Epithelial cell of proximal tubule (primary cell): ENCODE data around the gene IFNGR1.

DNA sequence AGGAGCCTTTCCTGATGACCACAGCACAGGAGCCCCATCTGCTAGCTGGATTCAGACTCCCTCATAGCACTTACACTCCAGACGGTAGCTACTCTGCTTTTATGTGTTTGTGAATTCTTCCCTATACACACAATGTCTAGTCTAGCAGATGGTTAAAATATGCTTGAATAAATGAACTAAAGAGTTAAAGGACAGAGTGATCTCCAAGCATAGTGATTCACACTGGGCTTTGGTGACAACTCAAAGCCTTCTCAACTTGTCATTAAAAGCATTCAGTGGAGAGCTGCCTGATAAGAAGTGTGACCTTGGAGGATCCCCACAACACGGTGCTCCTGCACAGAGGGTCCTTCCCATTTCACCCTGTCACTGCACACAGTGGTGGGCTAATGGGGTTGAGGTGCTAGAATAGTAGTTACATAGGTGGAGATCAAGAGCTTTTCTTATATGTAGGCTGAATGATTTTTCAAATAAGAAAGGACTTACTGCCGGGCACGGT, 112.5 kb upstream of the BCLAF1 start:
- RAMPAGE, long total RNA, result no peak
- RRBS, result no CpG with 5 or more reads among the region's 4 CpGs

- RAMPAGE, long total RNA, result no peak
- RRBS, result no CpG with 5 or more reads among the region's 4 CpGs
These were observed 36.7 kb downstream of the MAP7 start for GRCh38 chr6:136513544-136513874.

DNA sequence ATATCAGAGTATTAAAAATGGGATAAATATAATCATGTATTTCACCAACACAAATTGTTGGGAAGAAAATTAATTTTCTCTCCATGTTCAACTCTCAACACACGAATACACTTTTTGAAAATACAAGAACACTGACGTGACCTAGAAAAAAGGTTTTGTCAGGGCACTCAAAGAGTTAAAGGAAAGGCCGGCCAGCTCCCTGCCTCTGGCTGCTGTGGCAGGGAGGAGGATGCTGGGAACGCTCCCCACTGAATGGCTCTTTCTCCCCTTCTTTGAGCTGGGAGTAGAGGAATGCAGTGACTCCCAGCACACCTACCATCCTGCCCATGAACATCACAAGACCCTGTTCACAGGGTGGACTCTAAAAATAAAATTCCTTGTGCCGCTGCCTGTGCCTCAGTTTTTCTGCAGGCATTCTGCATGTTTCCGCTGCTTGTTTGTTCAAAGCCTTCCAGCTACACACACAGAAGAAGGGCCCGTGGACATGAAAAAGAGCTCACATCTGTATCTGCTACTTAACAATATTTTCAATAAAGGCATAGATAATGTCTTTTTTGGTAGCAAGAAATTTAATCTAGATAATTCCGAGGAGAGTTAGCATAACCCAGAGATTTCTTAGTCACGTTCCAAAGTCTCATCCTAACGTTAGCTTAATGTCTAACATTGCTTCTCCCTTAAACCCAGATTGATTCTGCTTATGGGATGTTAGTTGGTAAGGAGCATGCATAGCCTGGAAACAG, 46.8 kb downstream of the MAP3K5 start:
- RAMPAGE, long total RNA, result no peak
- RRBS, result no CpG with 5 or more reads among the region's 10 CpGs

GRCh38 chr6:137041867-137042740, 2.7 kb downstream of the IL20RA start:
- RAMPAGE, long total RNA, result no peak
- RRBS, result no CpG with 5 or more reads among the region's 7 CpGs

- RAMPAGE, long total RNA, result no peak
These were observed 3.1 kb downstream of the IFNGR1 start for GRCh38 chr6:137216086-137216398.

DNA sequence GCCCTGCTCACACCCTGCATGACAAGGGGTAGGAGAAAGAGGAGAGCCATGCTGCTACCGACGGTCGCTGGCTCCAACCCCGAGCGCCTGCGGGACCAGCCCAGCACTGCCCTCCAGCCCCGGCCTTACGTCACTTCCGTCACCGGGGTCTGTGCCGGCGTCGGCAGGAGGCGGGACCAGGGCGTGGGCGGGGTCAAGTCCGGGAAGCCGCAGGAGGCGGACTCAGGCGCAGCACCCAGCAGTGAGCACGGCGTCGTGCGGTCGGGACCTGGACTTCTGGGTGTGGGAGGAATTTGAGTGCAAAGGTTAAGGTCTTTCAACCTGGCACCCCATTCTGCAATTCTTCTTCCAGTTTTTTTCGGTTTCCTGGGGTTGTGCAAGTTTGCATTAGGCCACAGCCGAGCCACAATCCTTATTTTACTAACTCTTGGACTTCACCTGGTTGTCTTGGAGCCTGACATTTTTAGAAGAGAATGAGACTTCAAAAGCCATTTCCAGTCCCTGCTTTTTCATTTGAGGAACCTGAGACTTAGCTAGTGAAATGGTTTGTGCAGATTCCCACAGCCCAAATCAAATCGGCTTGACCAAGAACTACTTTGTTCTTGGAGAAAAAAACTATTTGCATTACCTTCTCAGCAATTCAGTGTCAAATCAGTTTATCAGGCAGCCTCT, at the start of gene IFNGR1:
TSS of gene IFNGR1 (minus strand) at position 108 of the 672 bp plus-strand sequence.
- RAMPAGE, long total RNA, result start-site peak on the minus strand centred at position 98 of the sequence, 58 bp wide, 96 and 100 reads in 2 replicates
- RRBS, result 2% methylated on average over 7 of the region's 28 CpGs

- RAMPAGE, long total RNA, result no peak
- RRBS, result no CpG with 5 or more reads among the region's 5 CpGs
These were observed 11.4 kb upstream of the IFNGR1 start for GRCh38 chr6:137230589-137231025.

- RAMPAGE, long total RNA, result no peak
- RRBS, result no CpG with 5 or more reads among the region's 8 CpGs
These were observed 134.7 kb upstream of the IFNGR1 start for GRCh38 chr6:137353749-137354490.

DNA sequence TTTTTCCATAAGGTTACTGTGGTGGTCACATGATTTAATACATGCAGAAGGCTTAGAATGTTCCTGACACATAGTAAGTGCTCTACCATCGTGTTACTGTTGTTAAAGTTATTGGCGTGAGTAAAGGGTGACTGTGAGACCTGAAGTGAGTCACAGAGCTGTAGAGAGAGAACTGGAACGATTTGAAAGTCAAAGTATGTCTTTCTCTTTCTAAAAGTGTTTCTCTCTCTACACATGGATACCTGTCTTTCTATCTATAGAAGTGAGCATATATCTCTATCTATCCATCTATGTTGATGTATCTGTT, 153.9 kb upstream of the OLIG3 start:
- RAMPAGE, long total RNA, result no peak
- RRBS, result no CpG with 5 or more reads among the region's 3 CpGs

- RAMPAGE, long total RNA, result no peak
- RRBS, result no CpG with 5 or more reads among the region's 2 CpGs
These were observed 74.4 kb upstream of the TNFAIP3 start for GRCh38 chr6:137792686-137792992.

DNA sequence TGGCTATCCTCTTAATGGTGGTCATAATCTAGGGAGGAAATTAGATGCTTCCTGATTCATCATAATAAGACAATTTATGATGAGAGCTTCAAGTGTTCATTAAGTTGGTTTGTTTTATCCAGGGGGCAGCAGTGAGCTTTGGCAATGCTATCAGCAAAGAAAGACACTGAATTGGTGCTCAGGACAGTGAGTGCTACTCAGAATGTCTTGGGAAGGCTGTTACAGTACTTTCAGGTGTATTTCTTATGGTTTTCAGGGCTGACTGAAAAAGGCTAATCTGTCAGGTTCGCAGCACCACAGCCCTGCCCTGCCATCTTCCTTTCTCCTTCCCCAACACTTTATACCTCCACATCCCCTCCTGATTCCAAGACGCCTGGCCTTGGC, 67.1 kb upstream of the TNFAIP3 start:
- RAMPAGE, long total RNA, result no peak
- RRBS, result no CpG with 5 or more reads among the region's 2 CpGs

DNA sequence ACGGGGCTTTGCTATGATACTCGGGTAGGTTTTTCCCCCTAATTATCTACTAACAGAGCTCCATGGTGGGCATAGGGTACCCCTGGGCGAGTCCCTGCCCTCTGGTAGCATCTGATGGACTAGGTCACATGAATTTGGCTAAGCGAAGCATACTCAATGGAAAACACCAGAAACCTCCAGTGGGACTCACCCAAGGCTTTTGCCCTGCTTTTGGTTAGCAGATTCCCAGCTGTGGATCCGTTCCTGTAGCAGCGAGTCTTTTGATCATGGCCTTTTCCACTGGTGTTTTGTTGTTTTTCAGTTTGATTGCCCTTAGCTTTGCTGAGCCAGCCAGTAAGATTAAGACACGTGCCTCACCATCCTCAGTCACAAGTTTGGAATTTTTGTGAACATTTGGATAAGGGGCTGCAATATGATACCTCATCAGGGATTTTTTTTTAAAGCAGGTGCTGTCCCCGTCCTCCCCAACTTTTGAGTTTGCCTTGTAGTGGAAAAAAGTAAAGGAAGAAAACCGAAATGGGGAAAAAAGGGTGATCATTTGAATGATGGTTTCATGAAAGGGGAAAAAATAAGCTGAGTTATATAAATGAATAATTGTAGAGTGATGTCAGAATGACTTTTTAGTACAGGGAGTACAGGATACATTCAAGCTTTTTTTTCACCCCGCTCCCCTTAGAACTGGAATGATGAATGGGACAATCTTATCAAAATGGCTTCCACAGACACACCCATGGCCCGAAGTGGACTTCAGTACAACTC, 8.1 kb downstream of the TNFAIP3 start:
- RAMPAGE, long total RNA, result no peak
- RRBS, result no CpG with 5 or more reads among the region's 11 CpGs

DNA sequence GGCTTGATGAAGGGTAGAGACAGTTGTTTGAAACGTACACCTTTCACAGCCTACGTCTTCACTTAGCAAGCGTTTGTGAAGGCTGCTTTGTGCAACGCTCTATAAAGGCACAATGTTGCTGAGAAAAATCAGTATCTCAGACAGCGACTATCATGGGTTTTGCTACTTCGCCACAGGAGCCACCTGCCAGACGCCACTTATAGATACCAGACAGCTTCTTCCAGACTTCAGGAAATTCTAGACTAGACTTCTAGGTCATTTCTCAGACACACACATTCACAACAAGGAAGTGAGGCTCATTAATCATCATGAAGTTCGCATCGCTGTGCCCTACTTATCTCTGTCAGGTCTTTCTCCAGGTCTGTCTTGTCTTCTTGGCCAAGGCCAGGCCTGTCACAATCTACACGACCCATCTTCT, 115.3 kb downstream of the TNFAIP3 start:
- RAMPAGE, long total RNA, result no peak
- RRBS, result no CpG with 5 or more reads among the region's 10 CpGs

DNA sequence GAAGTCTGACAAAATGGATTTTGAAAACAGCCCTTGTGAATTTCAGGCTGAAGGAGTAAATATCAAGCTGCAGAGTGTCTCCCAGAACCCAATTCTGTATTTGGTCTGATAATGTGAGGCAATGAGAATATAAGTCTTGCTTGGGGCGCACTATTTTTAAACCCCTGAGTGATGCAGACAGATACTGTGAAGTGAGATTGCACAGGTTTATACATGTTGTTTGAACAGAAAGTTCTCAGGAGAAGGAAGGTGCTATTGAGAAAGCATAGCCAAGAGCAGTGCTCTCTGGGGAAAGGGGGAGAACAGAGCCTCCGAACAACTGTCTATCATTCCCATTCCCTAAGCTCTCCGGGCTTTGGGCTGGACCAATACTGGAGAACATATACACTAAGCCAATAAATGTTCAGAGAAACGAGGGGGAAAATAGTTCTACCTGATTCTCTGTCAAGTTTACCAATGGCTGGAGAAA, 75.8 kb downstream of the PERP start:
- RAMPAGE, long total RNA, result no peak
- RRBS, result no CpG with 5 or more reads among the region's 4 CpGs

DNA sequence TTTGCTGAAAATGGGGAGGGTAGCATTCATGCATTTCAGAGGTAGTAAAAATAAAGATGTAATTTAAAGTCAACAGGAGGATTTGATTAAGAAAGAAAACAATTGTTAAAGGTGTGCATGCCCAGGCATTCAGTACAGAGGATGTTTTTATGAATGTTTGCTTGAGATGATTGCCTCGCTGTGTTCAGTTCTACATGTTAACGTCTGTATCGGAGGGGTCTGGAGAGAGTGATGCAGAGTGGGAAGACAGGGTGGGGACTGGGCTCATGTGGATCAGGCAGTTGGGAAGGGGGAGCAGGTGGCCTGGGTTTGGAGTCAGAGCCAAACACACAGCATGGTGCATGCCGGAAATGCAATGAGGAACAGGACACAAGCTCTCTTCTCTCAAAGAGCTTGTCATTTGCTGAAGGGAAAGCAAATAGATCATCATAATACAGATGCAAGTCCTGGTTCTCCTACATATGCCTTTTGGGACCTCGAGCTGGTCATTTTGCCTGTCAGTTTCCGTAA, 21.6 kb downstream of the ARFGEF3 start:
- RAMPAGE, long total RNA, result no peak
- RRBS, result no CpG with 5 or more reads among the region's 6 CpGs

DNA sequence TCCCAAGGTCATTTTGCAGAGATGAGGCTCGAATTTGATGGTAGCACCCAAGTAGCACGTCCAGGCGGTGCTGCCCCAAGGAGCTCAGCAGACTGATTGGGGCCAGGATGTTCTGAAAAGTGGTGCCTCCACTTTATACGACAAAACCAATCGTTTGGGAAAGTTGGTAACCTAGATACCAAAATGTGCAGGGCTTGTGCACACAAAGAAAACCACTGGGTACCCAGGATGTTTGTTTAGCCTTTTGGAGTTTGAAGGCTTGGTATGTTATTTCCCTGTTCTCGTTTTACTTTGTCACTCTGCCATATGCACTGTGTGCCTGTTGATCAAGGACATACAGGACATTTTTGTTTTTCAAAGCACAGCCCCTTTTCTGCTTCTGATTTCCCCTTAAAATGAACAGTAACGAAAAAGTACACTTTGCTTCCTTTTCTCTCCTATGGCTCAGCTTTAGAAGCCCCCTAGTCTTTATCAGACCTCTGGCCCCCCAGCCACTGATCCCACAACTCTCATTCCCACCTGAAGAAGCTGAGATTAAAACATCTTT, 40.8 kb upstream of the PBOV1 start:
- RAMPAGE, long total RNA, result no peak
- RRBS, result no CpG with 5 or more reads among the region's 7 CpGs

DNA sequence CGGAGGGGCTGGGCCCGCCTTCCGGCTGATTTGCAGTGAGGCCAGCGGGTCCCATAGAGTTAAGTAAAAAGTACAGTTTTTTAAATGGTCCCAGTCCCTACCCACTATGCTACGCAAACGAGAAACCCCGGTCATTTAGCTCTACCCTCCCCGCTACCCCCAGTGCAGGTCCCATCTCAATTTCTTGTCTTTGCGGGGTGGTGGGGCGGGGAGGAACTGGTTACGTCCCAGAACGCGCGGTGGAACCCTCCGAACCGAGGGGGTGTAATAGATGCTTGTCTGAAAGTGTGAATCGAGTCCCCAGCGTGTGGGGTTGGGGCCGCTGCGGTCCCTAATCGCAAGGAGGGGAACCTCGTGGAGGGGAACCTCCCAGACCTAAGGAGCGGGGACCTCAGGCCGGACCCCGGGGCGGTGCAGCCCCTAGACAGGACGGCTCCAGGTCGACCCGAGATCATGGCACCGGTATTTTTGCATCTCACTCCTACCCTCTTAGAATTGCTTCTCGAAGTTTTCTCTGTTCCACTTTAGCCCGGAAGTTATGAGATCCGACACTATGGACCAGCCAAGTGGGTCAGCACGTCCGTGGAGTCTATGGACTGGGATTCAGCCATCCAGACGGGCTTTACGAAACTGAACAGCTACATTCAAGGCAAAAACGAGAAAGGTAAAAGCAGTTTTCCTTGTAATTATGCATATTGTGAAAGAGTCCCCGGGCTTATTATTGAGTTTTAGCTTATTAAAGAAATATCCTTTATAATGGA, 774 bp downstream of the HEBP2 start:
- RAMPAGE, long total RNA, result no peak
- RRBS, result 2% methylated on average over 15 of the region's 39 CpGs

DNA sequence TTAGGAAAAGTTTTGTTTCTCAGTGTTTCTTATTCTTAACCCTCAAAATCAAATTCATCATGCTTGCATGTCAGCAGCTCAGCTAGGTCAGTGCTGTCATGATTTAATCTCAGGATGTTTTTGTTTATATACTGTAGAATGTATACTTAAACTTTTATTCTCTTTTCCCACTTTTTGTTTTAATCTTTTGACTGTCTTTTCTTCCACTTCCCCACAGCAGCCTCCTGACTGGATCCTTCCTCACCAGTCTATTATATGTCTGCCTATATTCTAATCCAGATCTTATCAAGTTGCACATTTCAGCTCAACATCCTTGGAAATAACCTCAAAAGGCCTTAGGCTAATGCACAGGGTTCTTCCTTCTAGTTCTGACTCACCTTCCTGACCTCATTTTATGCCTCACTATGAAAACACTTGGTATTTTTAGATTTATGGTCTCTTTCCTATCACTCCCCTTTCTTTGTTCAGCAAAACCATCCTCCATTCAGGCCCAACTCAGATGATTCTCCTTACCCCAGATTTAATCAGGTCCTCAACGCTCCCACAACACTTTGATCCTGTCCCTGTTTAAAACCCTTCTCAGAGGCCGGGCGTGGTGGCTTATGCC, 7.2 kb downstream of the HEBP2 start:
- RAMPAGE, long total RNA, result no peak
- RRBS, result no CpG with 5 or more reads among the region's 3 CpGs

- RAMPAGE, long total RNA, result no peak
- RRBS, result no CpG with 5 or more reads among the region's 10 CpGs
These were observed 13.4 kb downstream of the NHSL1 start for GRCh38 chr6:138485851-138486309.

DNA sequence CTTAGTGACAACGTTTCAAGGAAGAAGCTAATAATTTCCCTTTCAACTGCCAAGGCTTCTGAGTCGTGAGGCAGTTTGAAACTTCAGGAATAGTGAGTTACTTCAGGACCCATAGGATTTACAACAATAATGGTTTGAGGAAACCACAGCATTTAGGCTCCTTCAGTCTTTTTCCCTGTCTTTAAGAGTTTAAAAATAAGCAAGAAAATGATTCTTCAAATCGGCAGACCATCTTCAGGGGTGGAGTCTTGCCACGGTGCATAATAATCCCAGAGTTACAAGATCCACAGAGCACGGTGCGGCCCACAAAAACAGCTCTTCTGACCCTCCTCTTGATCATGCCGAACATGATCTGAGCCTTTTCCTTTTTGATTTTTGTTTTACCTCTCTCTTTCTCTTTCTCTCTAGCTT, 55.5 kb upstream of the NHSL1 start:
- RAMPAGE, long total RNA, result no peak
- RRBS, result no CpG with 5 or more reads among the region's 7 CpGs